ENCODE measurements around a stretch of chr2.

DNA sequence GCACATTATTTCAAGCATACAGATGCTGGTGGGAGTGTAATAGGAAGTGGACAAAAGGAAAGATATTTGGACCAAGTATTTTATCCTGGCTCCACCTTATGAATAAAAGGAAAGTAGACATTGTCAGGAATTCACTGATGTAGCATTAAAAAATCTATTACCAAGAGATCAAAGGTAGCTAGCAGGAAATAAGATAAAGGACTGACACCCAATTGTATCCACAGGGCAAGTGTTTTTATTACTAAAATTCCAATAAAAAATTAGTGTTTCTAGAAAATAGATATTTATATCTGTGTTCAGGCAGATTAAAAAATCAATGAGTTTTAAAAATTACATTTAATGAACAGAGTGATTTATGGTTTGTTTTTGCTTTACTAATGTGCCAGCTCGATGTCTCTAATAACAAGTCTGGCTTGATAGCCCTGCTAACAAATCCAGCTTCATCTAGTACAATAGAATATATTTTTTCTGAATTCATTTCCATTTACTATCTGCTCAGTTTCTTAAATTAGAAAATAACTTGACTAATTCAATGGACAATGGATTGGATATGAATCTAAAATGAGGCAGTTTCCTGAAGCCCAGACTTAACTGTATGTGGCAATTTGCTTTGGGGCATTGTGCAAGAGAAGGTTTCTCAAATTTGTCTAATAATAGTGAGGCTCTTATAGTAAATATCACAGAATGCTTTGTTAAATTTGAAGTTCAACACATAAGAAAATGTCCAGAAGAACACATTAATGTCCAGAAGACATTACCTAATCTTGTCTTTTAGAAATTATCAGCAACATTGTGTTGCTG, 25.9 kb downstream of the CALCRL start:
- PRO-cap, result no peak

- PRO-cap, result no peak
Observed at GRCh38 chr2:187482769-187483456, 34.9 kb upstream of the CALCRL start.

DNA sequence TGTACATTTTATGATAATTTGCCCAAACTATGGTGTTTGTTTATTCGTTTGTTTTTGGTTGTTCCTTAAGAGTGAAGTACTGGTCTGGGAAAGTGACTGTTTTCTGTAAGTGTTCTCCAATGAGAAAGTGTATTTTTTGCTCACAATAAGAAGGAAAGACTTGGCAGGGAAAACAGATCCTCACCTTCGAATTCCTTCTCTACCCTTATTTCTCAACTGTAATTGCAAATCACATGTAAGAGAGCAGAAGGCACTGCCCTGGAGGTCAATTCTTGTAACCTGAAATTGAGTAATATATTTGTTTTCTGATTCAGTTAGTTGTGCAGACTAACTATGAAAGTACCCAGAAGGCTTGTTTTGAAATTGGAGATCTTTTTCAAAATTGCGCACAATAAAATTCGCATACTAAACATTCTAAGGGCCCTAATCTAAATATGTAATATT, 24.3 kb downstream of the TFPI start:
- PRO-cap, result no peak

- PRO-cap, result no peak
Observed at GRCh38 chr2:187532469-187533365, 21.5 kb downstream of the TFPI start.

DNA sequence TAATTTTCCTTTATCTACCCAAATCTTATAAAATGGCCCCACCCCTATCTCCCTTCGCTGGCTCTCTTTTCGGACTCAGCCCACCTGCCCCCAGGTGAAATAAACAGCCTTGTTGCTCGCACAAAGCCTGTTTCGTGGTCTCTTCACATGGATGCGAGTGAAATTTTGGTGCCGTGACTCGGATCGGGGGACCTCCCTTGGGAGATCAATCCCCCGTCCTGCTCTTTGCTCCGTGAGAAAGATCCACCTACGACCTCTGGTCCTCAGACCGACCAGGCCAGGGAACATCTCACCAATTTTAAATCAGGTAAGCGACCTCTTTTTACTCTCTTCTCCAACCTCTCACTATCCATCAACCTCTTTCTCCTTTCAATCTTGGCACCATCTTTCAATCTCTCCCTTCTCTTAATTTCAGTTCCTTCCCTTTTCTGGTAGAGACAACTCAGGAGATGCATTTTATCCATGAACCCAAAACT, 257.9 kb upstream of the GULP1 start:
- PRO-cap, result no peak

DNA sequence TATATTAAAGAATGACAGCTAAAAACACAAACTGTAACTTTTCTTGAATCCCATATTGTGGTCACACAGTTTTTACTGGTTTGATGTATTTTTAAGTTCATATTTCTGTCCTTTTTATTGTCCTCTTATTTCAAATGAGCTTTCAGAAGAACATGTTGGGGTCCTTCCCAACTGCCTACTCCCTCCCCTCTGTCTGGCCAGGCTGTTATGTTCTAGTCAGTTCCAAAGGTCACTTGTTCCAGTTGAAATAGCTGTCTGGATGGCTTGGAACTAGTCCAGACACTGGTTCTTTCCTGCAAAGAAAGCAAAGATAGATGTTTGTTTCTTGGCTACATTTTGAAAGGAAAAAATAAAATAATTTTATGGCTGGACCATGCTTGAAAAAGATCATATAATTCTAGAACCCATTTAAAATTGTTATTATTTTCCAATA, 306.9 kb downstream of the GULP1 start:
- PRO-cap, result unidirectional peak, minus-strand start at position 181 of the sequence

- PRO-cap, result no peak
Observed at GRCh38 chr2:188902984-188903238, 71.3 kb upstream of the COL3A1 start.

DNA sequence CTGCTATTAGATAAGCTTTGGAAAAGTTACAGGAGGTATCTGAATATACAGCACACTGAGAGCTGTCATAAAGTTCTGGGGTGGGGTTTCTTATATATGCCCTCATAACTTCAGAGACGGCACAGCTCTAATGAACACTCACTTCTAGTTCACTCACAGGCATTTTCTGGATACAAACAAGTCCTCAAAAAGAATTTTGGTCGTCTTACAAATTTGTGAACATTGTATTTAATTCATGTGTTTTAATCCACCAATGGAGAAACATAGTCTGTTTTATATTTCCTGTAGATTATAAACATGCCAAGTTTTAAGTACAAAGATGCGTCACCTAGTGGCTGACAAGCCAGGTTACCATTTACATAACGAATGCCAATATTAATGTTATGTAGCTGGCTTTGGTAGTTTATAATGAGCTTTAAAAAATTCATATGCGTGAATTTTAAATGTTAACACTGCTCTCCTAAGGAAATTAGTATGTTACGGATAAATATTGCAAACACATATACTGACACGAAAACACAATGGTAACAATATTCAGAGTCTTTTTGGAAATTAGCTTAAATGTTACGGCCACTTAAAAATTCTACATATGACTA, 2.5 kb downstream of the COL3A1 start:
- PRO-cap, result no peak

DNA sequence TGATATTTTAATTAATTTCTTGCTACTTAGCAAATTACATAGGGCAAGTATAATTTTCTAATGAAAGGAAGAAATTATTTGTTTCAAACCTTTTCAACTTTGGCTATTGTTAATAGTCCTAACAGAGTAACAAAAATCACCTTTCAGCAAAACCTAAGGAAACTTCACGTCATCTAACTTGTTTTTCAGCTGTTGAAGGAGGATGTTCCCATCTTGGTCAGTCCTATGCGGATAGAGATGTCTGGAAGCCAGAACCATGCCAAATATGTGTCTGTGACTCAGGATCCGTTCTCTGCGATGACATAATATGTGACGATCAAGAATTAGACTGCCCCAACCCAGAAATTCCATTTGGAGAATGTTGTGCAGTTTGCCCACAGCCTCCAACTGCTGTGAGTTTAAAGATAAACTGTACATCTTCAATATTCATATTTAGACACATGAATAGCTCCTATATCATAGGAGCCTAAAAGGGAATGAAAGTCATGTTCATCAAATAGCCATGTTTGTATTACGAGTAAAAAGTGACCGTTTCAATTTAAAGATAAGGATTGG, 10.5 kb downstream of the COL3A1 start:
- PRO-cap, result bidirectional peak, plus-strand start at position 351 of the sequence, minus-strand start at position 174 of the sequence

DNA sequence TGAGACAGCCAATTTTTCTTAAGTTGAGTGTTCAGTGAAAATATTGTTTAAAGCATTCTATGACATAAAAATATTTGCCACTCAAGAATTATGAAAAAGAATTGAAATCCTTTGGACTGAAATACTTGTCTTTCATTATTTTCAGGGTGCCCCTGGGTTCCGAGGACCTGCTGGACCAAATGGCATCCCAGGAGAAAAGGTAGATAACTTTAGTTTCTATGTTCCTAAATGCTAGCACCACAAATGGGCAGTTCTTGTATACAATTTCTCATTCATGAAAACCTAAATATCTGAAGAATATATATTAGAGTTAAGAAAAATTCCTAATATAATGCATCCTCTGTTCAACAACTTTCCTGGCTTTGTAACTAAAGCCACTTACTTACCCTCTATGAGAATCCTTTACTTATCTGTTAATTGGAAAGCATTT, 20.7 kb downstream of the COL3A1 start:
- PRO-cap, result no peak

DNA sequence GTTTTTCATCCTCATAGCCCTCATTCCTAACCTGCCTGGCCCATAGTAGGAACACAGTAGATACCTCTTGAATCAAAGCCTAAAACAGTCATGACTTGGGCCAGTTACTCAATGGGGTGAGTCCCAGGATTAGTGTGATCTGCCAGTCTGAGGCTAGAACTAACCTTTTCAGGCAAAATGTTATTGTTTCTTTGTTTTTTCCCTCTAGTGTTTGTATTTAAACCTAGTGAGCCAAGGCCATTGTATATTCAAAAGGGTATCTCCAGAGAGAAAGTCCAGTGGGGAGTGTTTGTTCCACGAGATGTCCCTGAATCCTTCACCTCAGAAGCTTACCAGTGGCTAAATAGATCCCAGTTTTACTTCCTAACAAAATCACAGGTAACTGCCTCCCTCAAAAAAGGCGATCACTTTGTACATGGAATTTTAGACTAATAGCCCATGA, 28.6 kb downstream of the WDR75 start:
- PRO-cap, result no peak

DNA sequence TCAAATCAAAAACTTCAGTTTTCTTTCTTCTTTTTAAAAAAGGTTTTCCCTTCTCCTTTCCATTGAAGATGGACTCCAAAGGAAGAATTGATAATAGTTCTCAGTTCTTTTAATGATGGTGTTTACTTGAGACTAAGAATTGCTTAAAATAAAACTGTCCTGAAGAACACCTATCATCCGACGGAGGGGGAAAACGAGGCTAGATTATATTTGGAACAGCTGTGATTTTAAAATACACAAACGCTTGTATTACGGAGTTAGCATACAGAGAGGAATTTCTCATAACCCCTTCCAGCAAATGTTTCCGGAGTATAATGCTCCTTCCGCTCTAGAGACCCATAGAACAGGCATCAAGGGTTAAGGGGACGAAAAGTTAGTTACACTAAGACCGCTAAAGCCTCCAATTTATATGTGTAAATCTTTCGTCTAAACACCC, 888 bp downstream of the ORMDL1 start:
- PRO-cap, result unidirectional peak, plus-strand start at position 346 of the sequence

DNA sequence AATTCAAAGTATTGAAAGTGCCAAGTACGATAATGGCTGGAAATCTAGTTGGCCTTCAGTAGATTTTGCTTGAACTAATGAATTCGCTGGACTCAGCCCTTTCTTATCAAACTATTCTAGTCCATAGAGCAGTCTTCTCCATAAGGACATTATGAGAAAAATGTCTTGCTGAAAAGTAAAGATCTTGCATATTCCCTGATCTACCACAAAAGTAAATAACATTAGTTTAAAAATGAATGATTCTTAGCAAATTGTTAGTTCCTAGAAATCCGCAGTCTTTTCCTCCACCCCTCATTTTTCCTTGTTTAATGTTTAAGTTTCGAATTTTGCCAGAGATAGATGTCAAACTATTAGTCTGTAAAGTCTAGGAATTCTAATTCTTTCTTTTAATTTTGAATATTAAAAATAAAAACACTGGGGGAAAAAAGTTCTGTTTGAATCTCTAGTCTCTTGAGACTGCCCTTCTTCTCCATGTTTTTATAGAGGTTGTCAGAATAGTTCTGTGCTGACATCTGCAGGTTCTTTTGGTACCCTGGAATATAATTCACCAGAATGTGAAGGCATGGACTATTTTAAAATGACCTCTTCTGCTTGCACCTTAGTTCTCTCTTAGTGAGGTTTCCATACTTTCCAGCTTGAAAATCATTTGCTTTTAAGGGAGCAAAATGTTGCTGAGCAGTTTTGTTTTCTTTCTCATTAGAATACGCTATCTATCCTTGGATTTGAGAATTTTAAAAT, 2.7 kb downstream of the C2orf88 start:
- PRO-cap, result no peak

- PRO-cap, result no peak
Observed at GRCh38 chr2:190354208-190354697, 10.9 kb downstream of the INPP1 start.

DNA sequence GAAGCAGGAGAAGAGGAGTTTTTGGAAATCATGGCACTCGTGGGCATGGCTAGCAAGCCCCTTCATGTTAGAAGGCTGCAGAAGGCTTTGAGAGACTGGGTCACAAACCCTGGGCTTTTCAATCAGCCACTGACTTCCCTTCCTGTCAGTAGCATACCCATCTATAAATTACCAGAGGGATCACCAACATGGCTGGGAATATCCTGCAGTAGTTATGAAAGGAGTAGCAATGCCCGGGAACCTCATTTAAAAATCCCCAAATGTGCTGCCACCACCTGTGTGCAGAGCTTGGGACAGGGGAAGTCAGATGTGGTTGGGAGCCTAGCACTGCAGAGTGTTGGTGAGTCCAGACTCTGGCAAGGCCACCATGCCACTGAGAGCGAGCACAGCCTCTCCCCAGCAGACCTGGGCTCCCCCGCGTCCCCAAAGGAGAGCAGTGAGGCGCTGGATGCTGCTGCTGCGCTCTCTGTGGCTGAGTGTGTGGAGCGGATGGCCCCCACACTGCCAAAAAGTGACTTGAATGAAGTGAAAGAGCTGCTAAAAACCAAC, 10.5 kb downstream of the NAB1 start:
- PRO-cap, result no peak

DNA sequence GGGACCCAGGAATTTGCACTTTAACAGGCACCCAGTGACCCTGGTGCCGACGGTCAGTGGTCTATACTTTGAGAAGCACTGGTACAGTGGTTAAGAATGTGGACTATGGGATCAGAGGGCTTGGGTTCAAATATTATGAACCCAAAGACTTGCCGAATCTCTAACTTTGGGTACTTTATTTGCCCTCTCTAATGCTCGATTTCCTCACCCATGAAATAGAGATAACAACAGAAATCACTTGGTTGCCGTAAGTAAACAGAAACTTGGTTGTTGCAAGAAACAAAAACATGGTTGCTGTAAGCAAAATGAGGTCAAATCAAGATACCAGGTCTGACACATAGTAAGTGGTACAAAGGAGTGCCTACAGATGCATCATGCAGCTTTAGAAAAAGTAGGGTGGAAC, 69.5 kb upstream of the GLS start:
- PRO-cap, result no peak

- PRO-cap, result no peak
Observed at GRCh38 chr2:190893469-190893926, 12.9 kb downstream of the GLS start.

GRCh38 chr2:190915498-190916397, 35.1 kb downstream of the GLS start:
- PRO-cap, result no peak

- PRO-cap, result no peak
Observed at GRCh38 chr2:191013429-191013722, 595 bp downstream of the STAT1 start.

DNA sequence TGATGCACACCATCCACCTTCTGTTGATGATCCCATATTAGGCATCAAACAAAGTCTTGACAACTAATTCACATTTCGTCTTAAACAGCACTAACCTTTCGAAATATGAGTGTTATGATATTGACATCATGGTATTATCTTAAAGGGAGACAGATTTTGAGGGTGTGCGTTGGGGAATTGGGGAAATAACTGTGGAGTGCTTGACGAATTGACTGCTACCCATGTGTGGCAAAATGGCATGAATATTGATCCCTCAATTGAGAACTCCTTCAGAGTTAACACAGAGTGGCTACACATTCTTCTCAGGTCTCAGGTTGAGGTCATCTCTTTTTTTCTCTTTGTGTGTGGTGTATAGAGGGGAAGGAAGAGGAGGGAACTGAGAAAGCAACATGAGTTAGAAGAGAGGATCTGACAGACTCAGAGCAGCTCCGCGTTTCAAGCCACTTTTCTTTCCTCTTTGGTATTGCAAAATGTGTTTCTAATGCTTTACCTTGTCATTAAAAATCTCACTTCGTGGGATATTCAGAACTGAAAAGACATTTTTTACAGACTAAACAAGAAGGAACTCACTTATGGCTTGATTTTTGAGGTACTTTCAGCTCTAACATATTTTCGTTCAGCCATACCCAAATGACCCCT, 22.7 kb downstream of the STAT4 start:
- PRO-cap, result bidirectional peak, plus-strand start at position 392 of the sequence, minus-strand start at position 269 of the sequence

Data from bronchial lymph node (tissue), 1 donor.